Frontal cortex (tissue), 2 donors: ENCODE measurements around a stretch of chr15.

- RAMPAGE, long total RNA, result no peak
Observed at GRCh38 chr15:89122948-89123523, 34.8 kb downstream of the ABHD2 start.

GRCh38 chr15:89319517-89320771 is 14.7 kb downstream of the POLG start:
- RAMPAGE, long total RNA, result no peak

- RAMPAGE, long total RNA, result no peak
Observed at GRCh38 chr15:89325244-89325770, 9.3 kb downstream of the POLG start.

DNA sequence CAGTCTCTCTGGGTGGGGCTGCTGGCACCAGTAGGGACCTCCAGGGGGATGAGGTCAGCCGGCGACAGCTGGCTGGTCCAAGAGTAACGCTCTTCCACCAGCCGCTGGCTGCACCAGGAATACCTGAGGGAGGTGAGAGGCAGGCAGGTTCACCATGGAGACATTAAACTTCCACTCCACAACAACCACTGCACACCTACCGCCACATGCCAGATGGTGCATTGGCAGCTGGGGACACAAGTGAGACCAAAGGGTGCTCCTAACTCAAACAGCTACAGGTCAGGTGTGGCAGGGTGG is 4.5 kb downstream of the POLG start:
- RAMPAGE, long total RNA, result no peak

- RAMPAGE, long total RNA, result no peak
Observed at GRCh38 chr15:89681338-89681961, 2.3 kb upstream of the PLIN1 start.

DNA sequence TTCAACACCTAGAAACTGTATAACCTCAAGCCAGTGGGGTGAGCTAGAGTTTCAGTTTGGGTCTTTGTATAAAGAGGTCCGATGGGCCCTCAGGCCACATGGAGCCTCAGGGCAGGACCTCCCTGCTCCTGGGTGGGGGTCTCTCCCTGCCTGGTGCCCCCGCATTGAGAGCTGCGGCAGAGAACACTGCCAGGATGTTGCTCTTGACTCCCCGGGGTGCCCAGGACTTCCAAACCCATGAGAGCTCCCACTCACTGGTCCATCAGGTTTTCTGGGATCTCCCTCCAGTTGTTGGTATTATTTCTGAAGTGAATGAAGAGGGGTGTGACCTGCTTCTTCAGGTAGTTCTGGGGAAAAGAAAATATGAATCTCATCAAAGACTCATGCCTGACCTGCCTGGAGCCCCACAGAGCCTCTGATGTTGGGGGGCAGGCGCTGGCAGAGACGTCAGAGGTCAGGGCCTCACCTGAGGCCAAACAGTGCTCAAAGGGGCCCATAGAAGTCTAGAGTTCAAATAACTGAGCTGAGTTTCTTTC is 16.7 kb downstream of the MESP2 start:
- RAMPAGE, long total RNA, result no peak

DNA sequence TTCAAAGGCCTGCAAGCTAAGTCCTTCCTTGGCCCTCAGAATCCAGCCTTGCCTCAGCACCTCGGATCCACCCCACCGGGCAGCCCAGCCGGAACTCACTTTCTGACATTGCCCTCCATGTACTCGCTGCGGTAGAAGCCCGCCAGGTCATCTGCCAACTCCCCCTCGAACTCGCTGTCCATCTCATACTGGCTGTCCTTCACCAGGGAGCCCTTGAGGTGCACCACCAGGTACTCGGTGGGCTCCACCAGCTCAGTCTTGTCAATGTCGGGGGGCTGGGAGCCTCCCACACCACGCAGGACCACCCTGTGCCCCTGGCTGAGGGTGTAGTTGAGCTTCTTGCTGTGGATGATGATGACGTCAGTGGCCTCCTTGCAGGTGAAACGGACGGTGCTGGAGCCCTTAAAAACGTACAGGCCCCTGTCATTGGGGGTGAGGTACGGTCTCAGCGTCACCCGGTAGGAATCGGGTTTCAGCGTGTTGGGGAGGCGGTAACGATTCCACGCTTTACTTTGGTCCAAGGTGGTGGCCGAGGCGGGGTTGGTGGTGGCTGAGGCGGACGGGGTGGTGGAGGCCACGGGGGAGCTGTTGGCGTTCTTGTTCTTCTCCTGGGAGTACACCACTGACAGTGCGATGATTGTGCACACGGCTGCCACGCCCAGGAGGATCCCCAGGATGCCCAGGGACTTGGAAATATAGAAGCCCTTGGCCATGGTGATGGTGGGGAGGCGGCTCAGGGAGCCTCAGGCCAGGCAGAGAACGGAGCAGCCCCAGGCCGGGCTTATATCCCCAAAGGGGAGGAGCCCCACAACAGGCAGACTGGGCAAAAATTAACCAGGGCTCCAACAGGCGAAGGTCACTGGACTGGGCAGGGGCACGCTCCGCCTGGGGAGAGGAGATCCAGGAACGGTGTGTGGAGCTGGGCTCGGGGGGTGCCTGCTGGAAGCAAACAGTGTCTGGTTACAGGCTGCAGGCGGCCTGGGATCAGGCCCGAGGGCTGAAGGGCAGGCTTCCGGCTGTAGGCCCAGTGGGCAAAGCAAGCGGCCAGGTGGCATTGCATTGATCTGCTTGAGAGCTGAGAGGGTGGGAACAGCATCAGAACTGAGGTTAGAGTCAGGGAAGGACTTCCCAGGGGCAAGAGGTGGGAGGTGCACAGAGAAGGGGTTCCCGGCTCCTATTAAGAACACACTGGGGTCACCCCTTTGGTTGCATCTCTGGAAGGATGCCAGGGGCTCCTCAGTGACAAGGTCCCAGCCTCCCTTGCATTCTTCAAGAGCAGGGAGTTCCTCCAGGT is 8.3 kb downstream of the ANPEP start:
- RAMPAGE, long total RNA, result no peak

GRCh38 chr15:89874873-89875340 is 18.9 kb downstream of the AP3S2 start:
- RAMPAGE, long total RNA, result no peak

- RAMPAGE, long total RNA, result no peak
Observed at GRCh38 chr15:89910856-89911678, 1.7 kb downstream of the ARPIN start.

- RAMPAGE, long total RNA, result no peak
Observed at GRCh38 chr15:89913132-89913845, 537 bp upstream of the ARPIN start.

- RAMPAGE, long total RNA, result no peak
Observed at GRCh38 chr15:89974381-89974980, 26.6 kb upstream of the ZNF710 start.

DNA sequence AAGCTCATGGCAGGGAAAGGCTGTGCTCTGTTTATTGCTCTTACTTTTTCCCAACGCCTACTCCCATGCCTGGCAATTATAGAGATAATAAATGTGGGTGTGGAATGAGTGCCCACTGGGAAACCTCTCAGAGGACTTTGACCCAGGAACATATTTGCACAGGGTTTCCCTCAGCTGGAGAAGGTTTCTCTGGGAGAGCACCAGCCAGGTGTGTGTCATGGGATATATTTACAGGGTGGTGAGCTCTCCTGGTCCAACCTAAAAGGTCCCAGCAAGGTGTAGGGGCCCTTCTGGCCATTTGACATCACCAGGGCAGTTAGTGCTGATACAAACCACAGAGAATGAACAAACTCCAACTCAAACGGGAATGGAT is 27.9 kb downstream of the ZNF710 start:
- RAMPAGE, long total RNA, result no peak

DNA sequence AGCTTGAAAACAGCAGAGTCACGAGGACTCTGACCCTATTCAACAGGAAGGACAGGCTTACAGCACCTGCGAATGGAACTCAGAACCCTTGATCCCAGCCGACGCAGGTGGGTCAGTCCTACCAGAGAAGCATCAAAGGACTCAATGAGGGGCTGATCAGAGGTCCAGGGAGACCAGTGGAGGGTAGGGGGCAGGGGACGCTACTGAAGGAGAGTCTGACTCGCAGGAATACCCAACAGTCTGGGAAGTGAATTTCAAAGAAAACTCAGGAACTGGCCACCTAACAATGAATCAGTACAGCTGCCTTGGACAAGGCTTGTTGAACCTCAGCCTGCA is 8.3 kb downstream of the IDH2 start:
- RAMPAGE, long total RNA, result no peak

DNA sequence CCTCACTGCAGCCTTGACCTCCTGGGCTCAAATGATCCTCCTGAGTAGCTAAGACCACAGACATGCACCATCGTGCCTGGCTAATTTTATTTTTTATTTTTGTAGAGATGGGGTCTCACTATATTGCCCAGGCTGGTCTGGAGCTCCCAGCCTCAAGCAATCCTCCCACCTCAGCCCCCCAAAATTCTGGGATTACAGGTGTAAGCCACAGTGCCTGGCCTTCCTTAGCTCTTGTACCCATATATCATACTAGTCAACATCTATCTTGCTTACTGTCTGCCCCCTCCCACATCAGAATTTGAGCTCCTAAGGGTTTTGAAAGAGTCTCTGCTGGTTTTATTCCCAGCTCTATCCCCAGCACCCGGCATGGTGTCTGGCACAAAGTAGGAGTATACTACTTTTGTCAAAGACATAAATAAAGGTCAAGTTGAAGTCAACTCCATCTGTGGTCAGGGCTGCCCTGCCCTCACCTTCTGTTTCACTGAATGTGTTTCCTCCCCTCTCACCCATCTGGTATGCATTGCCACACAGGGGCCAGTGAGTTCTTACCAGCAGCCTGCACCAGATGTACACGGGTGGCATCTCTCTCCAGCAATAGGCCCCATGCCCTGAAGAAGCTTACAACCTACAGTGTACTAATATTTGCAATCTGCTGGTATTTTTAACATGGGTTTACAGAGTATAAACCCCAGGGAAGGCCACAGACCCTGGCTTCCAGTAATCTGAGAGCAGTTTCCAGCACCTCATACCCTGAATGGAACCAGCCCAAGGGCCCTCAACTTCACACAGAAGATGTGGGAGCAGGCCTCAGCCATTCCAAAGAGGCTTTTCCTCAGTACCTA is 2.5 kb downstream of the IDH2 start:
- RAMPAGE, long total RNA, result no peak

DNA sequence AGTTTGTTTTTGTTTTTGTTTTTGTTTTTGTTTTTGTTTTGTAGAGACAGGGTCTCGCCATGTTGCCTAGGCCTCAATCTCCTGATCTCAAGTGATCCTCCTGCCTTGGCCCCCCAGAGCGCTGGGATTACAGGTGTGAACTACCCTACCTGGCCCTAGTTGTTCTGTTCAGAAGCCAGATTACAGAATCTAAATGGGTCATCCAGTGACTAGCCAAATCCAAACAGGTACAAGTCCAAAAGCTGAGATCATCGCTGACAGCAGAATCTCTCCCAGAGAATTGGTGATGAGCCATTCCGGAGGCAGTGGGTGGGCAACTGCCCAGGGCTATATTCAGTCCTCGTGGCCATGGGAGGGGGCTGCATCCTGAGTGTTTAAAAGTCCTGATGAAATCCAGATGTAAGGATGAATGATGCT is 47.5 kb upstream of the SEMA4B start:
- RAMPAGE, long total RNA, result no peak

DNA sequence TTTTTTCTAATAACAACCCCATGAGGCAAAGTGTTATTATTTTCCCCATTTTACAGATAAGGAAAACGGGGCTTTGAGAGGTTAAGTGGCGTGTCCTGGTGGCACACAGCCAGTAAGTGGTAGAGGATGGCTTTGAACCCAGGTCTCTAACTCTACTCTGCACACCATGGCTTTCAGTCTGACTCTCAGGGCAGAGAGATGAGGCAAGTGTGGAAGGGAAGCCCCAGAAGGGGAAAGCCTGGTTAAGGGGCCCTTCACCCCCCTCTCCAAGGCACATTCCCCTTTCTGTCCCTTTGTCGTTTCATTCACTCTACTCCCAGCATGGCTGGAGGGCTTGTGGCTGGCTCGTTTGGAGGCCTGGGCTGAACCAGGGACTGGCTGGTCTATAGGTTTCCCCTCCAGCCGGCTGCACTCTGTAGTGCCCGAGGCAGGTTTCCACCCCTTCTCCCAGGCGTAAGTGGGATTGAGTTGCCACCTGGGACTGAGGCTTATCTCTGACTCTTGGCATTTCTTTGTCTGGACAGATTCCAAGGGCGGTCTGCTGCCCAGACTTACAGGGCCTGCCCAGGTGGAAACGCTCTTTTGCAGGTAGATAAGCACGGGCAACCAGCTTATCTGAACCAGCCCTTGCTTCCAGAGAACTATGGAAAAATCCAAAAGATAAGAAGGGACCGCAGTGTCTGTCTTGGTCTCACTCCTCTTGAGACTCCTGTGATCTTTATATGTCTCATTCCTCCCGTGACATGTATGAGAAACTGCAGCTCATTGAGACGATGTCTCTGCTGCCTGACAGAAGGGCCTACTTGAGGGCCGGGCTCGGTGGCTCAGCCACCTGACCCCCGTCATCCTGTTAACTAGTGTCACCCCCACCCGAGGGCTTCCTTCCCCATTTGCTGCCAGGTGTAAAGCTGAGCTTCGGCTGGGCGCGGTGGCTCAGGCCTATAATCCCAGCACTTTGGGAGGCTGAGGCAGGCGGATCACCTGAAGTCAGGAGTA is 12.3 kb downstream of the SEMA4B start:
- RAMPAGE, long total RNA, result no peak

DNA sequence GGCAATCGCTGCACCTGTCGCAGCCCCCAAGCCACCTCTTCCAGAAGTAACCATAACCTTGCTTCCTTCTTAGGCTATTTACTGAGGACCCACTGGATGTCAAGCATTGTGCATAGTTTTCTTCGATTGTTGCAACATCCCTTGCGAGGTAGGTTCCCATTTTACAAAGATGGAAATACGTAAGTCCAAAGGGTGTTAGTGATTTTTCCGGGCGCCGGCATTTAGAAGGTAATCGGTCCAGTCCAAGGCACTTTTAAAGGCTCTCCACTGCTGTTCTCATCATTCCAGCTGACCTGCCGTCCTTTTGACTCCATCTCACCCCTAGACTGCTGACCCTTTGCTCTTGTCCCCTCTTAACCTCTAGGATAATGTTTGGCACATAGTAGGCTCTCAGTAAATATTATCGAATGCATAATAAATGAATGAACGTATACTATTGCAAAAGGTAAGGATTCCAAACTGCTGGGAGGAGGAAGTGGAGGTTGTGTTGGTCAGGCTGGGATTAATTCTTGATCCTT is 499 bp downstream of the GDPGP1 start:
- RAMPAGE, long total RNA, result no peak

GRCh38 chr15:90265042-90265445 is 428 bp upstream of the NGRN start:
- RAMPAGE, long total RNA, result no peak

DNA sequence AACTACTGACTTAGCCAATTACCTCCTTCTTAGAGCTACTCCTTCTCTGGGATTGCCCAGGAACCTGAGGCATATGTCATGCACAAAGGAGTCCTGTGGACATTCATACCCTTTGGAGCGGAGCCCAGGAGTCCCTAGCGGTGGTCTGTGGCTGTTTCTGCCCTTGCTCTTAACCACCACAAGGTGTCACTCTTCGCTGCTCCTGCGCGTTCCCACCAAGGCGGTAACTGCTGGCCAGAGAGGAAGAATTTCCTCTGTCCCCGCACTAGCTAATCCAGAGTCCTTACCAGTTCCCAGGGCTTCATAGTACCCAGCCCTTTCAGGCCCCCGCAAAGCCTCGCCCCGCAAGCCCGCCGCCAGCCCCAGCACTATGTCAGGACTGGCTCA is 32.1 kb upstream of the ZNF774 start:
- RAMPAGE, long total RNA, result no peak

- RAMPAGE, long total RNA, result no peak
Observed at GRCh38 chr15:90425951-90426371, 37.9 kb downstream of the IQGAP1 start.